Spinal cord (tissue), 3 donors: ENCODE results near the genes MPEG1, OR5A1, OR4D6, MRPL16 and MS4A10.

DNA sequence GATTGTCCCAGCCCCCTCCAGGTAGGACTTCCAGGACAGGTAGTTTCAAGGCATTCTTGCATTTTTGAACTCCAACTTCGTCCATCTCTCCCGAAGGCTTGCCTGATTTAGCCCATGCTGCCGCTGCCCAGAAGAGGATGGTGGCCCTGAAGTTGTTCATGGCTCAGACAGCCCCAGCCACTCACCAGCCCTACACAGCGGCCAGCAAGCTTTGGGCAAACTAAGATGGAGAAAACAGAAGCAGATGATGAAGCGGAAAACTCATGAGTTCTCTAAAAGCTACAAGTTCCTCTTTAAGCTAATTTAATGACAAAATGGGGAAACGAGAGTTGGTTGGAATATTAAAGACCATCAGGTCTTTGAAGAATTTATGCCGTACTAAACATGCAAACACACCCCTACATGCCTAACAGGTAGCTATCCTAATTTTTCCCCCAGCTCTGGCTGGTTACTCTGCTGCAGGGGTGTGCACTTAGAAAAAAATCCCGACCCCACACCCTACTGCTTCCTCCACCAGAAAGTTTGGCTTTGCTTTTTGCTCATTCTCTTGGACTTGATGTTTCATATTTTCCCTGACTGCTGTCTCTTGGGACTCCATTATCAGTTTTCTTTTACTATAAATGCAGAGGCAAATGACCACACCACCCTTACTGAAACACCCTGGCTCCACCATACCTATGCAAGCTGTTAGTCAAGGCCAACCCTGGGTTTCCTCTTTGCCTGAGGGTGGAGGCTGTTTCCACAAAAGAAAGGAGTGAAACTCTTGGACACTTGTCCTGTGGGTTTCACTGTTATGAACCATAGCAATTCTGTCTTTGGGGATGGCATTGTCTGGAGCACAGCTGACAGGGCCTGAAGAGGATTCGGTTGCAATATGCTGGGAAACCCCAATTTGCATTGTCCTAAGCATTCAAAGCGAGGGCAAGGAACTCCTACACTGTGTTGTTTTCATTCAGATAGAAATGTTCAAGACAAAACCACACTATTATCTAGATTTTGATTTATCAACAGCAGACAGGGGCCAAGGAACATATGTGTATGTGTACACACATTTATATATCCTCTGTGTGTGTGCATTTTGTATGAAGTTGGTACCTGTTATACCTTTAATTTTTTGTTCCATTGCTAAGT lies at the start of gene MPEG1:
MPEG1 (minus strand) TSS at position 222 of the 1,131 bp plus-strand sequence.
- PRO-cap = no peak
- RAMPAGE, long total RNA = no peak

GRCh38 chr11:59436200-59436599 lies at the start of gene OR5A1:
OR5A1 (plus strand) TSS chr11:59436469.
- PRO-cap = no peak
- RAMPAGE, long total RNA = no peak

GRCh38 chr11:59456513-59457157 lies at the start of gene OR4D6:
OR4D6 (plus strand) TSS chr11:59456961.
- PRO-cap = no peak
- RAMPAGE, long total RNA = no peak

DNA sequence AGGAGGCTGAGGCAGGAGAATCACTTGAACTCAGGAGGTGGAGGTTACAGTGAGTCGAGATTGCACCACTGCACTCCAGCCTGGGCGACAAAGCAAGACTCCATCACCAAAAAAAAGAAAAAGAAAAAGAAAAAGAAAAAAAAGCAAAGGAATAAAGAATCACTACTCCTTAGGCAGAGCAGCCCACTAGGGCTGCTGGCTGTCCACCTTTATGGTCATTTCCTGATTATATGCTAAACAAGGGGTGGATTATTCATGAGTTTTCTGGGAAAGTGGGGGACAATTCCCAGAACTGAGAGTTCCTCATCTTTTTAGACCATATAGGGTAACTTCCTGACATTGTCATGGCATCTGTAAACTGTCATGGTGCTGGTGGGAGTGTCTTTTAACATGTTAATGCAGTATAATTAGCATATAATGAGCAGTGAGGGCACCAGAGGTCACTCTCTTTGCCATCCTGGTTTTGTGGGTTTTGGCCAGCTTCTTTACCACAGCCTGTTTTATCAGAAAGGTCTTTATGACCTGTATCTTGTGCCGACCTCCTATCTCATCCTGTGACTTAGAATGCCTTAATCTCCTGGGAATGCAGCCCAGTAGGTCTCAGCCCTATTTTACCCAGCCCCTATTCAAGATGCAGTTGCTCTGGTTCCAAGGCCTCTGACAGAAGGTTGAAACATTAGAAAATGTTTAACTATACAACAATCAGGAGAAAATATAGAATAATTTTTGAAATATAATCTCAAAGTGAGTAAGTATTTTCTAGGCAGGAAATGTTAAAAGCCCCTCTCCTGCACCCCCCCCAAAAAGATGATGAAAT lies 36.5 kb downstream of the OR4D9 start:
- PRO-cap = no peak
- RAMPAGE, long total RNA = no peak

- PRO-cap = no peak
- RAMPAGE, long total RNA = no peak
These were observed 44.7 kb downstream of the OR4D9 start for GRCh38 chr11:59555649-59556798.

GRCh38 chr11:59655473-59655980 lies 13.3 kb downstream of the PATL1 start:
- PRO-cap = no peak
- RAMPAGE, long total RNA = no peak

GRCh38 chr11:59756410-59756657 lies 1.2 kb downstream of the STX3 start:
- PRO-cap = no peak
- RAMPAGE, long total RNA = no peak

DNA sequence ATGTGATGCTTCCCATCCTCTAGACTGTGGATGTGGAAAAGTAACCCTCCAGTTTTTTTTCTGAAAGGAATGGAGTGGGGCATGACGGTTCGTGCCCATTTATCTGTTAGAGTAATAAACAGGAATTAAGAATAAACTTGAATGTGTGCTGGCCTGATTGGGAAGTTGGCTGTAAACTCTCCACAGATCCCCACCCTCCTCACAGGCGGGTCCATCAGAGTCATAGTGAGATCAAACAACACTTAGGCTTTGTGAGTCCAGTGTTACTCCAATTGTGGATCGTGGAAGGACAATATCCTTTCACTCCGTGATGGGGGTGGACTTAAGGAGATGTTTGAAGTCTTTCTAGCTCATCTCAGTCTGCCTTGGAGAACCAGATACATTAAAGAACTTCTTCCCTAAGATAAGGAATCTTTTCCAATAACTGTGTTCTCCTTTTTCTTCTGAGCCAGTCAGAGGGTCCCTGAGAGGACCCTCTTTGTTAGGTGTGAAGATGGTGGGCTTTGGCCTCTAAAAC lies 19.9 kb downstream of the STX3 start:
- PRO-cap = no peak
- RAMPAGE, long total RNA = no peak

GRCh38 chr11:59810031-59811083 lies at the start of gene MRPL16:
MRPL16 (minus strand) TSS chr11:59810778.
- PRO-cap = no peak
- RAMPAGE, long total RNA = start-site peak on the minus strand at chr11:59810756-59810782, 667 and 476 reads in 2 replicates

- PRO-cap = no peak
- RAMPAGE, long total RNA = no peak
These were observed 1.6 kb upstream of the MS4A6A start for GRCh38 chr11:60184273-60184997.

GRCh38 chr11:60263545-60263918 lies 16.9 kb upstream of the MS4A4A start:
- PRO-cap = no peak
- RAMPAGE, long total RNA = no peak

DNA sequence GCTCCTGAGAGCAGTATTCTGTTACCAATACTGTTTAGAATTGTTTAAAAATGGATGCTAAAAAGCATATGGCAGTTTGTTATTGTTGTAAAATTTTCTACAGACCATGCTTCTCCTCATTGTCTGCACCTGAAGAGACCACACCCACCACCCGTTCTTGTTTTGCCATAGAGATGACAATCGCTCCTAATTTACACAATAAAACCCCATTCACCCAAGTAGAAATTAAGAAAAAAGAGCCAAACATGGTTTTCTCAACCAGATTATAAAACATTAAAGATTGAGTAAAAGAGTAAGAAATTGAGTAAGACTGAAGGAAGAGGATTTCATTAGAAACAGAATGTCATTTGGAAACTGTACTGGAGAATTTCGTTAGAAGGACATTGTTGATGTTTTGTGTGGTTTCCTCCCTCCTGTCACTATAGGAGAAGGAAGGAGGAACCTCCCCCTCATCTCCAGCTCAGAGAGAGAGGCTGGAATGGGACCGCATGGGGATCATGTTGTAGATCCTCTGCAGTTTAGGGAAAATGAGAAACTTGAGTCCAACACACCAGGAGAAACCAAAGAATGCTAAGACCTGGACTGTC lies 14.3 kb upstream of the MS4A7 start:
- PRO-cap = no peak
- RAMPAGE, long total RNA = no peak

DNA sequence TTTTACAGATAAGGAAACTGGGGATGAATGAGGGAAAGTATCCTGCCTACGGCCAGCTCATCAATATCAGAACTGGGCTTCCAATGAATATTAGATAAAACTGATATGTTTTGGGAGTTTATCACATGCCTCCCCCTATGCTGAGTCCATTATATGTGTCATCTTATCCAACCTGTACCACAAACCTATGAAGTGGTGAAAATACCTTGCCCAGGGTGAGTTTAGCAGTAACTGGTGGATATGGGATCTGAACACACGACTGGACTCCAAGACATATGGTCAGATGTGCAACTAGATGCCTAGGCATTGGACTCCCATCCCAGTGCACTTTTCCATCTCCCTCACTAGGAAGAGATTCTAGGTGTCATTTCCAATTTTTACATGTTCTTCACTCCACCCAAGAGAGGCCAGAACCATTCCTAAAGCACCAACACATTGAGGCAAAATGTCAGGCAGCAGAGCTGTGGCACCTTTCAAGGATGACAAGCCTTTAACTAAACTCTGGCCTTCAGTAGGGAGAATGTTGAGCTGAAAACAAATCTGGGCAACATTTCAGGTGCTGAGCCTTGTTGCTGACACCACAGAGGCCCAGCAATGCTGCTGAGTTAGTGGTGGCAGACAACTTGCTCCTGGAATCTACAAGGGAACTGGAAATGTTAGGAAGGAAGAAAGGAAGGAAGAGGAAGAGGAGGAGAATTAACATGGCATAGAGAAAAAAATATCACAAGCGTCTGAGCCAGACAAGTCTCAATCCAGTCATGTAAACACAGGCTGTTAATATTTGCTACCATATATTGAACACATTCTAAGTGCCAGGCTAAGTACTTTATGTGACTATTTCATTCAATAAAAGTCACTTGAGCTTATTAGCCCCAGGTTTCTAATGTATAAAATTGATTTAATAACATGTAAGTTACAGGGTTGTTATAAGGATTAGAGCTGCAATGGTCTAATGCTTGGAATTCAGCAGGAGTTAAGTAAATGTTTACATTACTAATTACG lies 3.5 kb downstream of the MS4A7 start:
- PRO-cap = no peak
- RAMPAGE, long total RNA = no peak

DNA sequence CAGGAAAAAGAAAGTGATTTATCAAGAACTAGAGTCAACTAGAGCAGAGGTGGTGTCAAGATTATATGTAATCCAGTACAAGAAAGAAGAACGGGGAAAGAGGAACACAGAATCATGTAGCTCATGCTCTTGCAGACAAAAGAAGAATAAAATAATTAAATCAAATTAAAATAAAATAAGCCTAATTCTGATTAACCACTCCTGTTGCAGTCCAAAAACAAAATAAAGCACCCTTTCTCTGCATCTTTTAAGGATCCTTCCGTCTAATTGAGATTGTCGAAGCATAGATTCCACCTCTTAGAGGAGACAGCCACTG lies 10.0 kb downstream of the MS4A12 start:
- PRO-cap = no peak
- RAMPAGE, long total RNA = no peak

DNA sequence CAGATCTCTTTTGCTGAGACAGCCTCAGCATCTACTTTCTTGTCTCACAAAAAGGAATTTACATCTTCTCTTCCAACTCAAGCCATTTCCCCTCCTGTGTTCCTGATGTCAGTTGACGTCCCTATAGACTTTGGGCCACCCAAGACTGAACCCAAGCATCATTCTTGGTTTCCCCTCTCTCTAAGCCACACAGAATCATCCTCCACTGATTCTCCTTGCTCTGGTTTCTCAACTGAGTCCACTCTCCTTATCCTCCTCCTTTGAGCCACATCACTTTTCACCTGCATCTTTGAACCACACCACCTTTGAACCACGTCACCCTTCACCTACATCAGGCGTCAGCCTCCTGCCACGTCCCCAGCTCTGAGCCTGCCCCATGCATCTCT lies 4.0 kb upstream of the MS4A10 start:
- PRO-cap = no peak
- RAMPAGE, long total RNA = no peak

- PRO-cap = no peak
- RAMPAGE, long total RNA = no peak
These were observed at the start of gene MS4A10 for GRCh38 chr11:60784960-60785589. MS4A10 (plus strand) TSS chr11:60785333.

DNA sequence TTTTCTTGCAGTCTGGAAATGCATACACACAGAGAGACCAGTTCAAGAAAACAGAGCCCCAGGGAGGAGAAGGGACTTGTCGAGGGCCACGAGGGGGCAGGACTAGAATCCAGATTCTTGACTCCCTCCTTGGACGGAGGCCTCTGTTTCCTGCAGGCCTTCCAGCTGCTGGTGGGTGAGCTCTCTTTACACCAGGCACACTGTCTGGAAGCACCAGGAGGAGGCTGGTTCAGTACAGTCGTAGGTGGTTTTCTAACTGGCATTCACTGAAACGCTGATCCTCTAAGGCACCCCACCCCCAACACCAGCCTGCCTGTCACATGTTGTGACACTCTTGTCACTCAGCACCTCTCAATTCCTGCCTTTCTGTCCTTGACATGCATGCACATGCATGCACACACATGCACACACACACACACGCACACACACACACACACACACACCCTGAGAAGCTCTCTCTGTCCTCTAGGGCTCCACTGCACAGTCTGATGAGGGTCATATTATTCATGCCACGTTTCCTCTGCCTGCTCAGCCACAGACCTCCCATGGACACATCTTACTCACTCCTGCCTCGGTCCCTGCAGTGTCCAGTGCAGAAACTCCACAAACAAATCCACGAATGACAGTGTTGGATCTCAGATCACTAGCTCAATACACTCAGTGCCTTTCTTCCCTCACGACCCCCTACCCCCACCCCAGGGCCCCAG lies 790 bp downstream of the MS4A10 start:
- PRO-cap = no peak
- RAMPAGE, long total RNA = no peak

GRCh38 chr11:60895048-60895774 lies 11.2 kb downstream of the PRPF19 start:
- PRO-cap = no peak
- RAMPAGE, long total RNA = no peak

DNA sequence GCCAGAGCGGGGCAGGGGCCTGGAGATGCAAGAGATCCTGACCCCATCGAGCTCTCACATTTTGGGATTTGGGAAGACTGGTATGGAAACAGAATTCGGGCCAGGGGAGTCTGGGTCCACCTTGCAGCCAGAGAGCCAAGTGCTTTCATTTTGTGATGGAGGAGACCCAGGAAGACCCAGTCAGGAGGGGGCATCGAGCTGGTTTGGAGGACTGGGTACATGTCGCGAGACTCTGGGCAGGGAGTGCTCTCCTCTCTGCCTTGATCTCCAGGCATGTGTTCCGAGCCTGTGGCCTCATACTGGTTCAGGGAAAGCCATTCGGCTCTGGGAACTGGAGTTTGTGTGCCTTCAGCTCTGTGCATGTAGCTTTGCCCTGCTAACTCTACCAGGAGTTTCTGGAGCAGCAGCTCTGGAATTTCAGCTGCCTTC lies 1.1 kb downstream of the CD6 start:
- PRO-cap = no peak
- RAMPAGE, long total RNA = no peak

GRCh38 chr11:60987859-60988361 lies 16.4 kb downstream of the CD6 start:
- PRO-cap = no peak
- RAMPAGE, long total RNA = no peak